Penis (tissue), 1 donor: ENCODE measurements around a stretch of chr6.

GRCh38 chr6:5067976-5068731 lies 17.0 kb upstream of the PPP1R3G start:
- PRO-cap, result no peak

DNA sequence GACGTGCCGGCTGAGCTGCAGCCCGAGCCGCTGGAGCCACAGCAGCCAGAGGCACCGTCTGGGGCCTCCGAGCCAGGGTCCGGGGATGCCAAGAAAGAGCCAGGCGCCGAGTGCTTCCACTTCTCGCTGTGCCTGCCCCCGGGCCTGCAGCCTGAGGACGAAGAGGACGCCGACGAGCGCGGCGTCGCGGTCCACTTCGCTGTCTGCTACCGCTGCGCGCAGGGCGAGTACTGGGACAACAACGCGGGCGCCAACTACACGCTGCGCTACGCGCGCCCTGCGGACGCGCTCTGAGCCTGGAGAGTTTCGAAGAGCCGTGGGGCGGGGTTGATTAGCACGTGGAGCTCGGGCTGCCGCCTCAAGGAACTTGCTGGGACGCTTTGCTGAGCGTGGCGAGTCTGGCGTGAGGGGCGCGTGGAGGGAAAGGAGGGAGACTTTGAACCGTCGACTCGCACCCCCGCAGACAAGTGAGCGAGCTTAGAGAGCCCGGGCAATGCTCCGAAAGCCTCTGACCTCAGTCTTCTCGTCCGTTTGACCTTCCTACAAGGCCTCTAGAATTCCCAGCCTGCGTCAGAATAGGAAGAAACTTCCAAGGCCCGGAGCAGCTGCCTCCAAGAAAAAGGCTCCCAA lies 1.2 kb downstream of the PPP1R3G start:
- PRO-cap, result no peak

DNA sequence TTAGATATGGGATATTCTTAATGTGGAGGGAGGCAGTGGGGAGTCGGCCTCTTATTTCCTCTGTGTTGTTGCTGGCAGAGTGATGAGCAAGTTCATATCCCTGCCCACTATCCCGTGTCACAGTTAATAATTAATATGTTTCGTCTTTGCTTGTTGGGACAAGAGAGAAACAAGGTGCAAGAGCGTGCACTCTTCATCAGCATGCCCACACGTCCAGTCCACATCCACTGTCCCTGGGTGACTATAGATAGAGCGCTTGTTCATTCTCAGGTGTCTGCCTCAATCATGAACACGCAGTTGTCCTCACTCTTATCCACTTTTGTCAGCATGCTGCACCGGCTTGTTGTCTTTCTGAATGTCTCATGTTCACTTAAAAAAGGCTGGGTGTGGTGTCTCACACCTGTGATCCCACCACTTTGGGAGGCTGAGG lies 34.0 kb downstream of the PPP1R3G start:
- PRO-cap, result no peak

DNA sequence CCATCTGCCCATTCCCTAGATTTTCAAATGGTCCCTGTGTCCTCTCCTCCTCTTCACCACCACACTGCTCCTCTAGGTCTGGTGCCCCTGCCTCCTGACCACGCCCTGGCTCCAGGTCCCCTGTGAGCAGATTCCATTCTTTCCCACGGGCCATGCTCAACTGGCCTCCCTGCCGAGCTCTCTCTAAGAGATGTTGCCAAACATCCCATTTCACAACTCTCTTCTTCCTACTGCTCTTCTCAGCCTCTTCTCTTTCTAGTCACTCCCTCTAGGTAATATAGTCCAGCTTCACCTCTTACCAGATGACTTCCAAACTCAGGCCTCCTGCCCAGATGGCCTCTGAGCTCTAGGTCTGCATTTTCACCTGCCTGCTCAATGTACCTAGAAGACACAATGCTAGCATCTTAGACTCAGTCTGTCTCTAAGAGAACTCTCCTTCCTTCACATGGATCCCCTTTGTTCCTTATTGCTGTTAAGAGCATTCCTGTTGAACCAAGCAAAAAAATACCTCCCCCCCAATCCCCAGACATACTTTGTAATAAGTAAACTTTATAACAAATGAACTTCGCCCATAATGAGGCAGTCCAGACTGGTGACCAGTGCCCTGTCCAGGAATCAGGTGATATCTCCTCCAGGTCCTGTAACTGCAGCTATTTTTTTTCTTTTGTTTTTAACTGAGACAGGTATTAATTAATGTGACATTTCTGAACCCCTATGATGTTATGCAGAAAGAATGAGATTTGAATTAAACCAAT lies 79.1 kb downstream of the LYRM4 start:
- PRO-cap, result no peak

DNA sequence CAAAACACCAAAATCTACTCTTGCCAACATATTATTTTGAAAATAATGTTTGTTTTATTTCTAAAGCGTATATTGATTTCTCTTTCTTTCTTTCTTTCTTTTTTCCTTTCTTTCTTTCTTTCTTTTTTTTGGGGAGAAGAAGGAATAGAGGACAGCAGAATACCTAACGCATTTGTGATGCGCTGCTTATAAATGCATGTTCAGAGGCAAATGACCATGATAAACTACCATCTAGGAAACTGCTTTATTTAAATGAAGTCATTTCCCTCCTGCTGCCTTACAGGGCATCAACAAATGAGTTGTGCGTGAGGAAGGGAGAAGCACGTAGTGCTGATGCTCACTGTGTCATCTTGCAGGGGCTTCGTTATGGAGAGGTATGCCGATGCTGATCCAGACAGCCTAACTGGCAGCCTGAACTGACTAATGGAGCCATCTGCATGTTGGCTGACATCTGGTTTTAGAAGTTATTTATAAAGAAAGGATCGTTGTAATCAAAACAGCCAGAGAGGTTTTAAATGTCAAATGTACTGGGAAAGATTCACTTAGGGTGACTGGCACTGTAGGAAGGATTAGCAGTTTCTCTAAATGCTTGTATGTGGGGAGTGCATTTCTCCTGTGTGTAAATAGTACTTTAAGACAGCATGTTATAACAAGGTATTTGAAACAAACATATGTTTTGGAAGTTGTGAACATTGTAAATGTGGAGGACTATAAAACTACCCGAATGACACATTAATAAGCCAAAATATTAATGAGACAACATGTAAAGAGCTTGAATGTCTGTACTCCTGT lies 54.5 kb downstream of the FARS2 start:
- PRO-cap, result no peak

DNA sequence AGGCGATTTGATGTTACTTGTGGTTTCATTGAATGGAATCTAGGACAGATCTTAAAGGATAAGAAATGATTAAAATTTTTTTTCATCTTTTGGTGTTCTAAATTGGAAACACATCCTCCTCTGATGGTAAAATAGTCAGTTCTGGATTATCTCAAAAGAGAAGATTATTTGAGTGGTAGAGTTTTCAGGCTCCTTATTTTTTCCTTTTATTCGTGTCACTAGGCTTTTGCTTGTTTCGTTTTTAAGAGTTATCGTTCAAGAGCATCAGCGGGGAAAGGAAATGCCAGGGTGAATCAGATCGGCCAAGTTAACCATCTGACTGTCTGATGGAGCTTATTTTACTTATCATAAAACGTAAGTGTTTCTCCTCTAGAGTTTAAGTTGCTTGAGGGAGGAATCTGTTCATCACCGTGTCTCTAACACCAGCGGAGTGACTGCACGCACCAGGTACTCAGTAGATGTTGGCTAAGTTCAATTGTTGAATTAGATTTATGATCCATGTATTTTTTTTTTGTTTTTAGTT lies 236.9 kb downstream of the FARS2 start:
- PRO-cap, result no peak

DNA sequence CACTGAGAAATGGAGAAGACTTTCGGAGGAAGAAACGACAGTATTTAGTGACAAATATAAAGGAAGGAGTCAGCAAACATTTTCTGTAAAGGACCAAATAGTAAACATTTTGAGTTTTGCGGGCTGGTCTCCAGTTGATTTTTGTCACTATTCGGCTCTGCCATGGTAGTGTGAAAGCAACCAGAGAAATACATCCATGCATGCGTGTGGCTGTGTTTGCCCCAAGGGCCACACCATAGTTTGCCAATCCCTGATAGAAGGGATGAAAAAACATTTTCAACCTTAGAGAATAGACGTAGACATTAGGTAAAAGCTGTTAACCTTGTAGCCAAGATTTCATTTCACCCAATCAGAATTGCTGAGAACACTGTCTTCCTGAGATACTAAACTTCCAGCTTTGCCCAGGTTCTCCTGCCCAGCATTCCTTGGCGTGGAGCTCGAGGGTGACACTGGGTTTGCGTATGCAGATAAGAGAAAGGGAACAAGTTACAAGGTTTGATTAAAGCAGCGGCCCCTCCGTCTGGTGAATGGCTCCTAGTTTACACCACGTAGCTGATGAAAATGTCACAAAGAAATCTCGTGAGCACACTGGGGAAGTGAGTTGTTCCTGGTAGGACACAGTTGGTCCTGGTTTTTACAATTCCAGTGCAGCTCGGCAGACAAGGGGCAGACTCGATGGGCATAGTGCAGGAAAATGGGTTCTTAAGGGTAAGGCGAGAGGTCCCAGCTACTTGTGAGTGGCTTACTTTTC lies 247.7 kb downstream of the FARS2 start:
- PRO-cap, result no peak

- PRO-cap, result no peak
These were observed 362.4 kb downstream of the FARS2 start for GRCh38 chr6:5623692-5624171.

DNA sequence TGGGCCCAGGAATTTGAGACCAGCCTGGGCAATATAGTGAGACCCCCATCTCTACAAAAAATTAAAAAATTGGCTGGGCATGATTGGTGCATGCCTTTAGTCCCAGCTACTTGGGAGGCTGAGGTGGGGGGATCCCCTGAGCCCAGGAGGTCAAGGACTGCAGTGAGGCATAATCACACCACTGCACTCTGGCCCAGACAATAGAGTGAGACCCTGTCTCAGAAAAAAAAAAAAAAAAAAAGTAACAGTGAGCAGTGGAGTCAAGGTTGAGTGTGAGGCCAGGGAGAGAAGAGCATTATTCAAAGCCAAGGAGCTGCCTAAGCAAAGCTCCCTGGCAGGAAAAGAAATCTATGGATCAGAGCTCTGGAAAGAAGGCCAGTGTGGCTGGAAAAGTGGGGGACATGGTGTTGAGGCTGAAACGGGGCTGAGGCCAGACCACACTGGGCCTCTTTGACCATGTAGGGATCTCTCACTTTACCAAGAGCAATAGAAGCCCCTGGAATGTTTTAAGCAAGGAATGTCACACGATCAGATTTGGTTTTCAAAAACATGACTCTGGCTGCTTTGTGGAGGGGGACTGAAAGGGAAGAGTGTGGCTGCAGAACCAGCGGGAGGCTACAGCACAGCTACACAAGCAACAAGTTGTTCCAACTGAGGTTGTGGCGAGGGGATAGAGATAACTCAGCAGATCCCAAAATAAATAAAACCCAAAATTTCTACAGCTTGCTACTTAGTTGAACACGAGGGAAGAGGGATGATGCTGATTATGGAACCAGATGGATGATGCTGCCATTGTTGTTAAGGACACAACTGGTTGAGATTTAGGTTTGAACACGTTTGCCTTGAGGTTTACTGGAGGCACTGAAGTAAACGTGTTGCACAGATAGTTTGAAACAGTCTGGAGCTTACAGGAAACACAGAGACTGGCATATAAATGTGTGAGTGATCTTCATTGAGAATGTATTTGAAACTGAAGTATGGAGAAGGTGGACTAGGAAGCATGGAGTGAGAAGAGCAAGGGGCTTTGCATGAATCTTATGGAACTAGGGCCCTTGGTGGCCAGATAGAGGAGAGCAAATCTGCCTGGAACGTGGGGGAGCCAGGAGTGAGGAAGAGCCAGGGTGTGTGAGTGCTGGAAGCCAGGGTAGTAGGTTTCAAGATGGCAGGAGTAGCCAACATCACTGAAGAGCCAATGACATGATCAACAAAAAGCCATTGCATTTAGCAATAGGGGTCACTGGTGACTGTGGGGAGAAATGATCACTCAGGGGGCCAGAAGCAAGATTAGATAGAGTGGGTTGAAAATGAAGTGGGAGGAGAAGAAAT lies 345.8 kb downstream of the NRN1 start:
- PRO-cap, result no peak

- PRO-cap, result no peak
These were observed 305.5 kb downstream of the NRN1 start for GRCh38 chr6:5701084-5701772.

DNA sequence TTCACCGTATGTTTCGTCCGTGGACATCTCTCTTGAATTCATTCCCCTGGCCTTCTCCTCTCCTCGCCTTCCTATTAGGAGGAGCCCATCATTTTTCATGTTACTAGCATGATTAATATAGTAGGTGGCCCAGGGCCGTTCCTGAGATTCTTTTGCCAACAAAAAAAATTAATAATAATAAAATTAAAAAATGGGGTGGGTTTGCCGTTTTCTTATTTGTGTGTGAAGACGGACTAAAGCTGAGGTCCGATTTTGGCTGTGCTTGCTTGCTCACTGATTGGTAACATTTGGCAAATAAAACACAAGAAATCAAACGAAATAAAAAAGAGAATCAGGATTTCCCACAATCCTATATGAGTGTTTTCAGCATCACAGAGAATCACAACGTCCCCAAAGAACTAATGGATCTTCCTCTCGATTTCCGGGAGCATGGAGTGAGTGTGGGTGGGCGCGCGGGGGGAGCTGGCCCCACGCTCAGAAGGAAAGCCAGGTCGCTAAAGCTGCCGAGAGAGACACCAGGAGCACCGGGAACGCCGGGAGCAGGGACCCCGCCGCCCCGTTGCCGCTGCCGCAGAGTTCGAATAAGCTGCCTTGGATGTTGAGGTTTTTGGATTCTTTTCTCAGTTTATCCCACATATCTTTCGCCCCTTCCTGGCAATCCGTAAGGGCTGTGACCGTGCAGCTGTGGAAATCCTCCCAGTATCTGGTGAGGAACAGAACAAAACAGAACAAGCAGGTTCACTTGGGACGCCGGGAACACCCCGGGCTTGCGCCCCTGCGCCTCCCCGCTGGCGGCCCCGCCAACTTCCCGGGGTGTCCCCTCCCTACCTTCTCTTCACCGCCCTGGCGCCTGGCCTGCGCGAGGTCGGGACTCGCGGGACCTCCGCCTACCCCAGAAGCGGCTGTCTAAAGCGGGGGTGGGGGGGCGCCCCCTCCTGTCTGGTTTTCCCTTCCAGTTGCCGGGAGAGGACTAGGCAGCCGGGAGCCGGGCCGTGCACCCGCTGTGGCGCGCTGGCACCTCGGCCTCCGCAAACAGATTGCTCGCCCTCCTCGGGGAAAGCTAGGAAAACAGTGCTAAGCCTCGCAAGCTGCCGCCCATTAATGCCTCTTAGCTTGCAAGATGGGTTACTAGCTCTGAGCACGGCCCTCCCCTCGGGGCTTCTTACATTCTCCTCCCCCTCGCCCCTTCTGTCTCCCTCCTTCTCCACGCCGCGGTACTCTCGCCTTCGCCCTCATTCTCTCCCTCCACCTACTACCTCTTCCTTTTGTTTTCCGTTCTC lies 7.8 kb downstream of the NRN1 start:
- PRO-cap, result no peak

- PRO-cap, result no peak
These were observed 2.1 kb downstream of the NRN1 start for GRCh38 chr6:6004443-6005184.

DNA sequence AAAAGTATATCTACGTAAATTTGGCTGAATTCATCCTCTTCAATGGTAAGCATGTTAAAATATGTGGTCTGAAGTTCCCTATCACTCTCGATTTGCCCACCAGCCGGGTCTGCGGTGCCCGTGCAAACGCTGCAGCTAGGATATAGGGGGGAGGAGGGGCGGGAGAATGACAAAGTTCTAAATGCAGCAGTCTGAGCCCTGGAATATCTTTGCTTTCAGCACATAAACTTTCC lies 756 bp downstream of the NRN1 start:
- PRO-cap, result no peak

DNA sequence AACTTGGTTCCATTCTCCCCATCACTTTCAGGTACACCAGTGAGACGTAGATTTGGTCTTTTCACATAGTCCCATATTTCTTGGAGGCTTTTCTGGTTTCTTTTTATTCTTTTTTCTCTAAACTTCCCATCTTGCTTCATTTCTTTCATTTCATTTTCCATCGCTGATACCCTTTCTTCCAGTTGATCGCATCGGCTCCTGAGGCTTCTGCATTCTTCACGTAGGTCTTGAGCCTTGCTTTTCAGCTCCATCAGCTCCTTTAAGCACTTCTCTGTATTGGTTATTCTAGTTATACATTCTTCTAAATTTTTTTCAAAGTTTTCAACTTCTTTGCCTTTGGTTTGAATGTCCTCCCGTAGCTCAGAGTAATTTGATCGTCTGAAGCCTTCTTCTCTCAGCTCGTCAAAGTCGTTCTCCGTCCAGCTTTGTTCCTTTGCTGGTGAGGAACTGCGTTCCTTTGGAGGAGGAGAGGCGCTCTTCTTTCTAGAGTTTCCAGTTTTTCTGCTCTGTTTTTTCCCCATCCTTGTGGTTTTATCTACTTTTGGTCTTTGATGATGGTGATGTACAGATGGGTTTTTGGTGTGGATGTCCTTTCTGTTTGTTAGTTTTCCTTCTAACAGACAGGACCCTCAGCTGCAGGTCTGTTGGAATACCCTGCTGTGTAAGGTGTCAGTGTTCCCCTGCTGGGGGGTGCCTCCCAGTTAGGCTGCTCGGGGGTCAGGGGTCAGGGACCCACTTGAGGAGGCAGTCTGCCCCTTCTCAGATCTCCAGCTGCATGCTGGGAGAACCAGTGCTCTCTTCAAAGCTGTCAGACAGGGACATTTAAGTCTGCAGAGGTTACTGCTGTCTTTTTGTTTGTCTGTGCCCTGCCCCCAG lies 130.4 kb downstream of the F13A1 start:
- PRO-cap, result no peak

DNA sequence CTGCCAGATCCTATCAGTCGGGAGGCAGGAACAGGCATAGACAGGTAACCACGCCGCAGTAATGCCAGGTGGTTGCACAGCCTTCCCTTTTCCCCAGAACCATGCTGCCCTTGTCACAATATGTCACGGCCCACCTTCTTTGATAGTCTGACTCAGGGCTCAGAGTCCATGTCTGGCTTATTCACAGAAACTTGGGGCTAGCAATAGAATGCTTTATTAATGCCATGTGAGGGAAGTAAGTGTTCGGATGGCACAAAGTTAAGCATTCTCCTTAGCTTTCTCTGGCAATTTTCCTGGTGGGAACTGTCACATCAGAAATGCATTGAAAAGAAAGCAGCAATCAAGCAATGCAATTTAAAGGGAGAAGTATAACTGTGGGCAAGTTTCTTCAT lies 76.5 kb downstream of the F13A1 start:
- PRO-cap, result no peak

DNA sequence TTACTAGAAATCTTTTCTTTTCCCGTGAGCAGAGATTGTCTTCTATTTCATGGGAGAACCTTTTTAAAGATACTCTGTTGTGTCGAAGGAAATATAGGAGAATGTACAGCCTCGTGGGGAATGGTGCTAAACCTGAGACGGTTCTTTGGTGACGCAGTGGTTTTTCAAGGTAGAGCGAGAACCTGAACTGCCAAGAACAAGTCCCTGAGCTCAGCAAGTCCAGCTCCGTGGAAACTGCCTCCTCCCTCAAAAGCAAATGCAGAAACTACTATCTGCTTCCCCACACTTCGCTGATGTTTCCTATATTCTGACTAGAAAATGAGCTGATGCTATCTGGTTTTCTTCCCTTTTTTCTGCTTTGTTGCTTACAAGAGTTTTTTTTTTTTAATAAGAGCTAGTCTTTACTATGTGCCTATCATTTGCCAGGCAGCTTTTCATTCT lies 85.4 kb upstream of the LY86 start:
- PRO-cap, result no peak

DNA sequence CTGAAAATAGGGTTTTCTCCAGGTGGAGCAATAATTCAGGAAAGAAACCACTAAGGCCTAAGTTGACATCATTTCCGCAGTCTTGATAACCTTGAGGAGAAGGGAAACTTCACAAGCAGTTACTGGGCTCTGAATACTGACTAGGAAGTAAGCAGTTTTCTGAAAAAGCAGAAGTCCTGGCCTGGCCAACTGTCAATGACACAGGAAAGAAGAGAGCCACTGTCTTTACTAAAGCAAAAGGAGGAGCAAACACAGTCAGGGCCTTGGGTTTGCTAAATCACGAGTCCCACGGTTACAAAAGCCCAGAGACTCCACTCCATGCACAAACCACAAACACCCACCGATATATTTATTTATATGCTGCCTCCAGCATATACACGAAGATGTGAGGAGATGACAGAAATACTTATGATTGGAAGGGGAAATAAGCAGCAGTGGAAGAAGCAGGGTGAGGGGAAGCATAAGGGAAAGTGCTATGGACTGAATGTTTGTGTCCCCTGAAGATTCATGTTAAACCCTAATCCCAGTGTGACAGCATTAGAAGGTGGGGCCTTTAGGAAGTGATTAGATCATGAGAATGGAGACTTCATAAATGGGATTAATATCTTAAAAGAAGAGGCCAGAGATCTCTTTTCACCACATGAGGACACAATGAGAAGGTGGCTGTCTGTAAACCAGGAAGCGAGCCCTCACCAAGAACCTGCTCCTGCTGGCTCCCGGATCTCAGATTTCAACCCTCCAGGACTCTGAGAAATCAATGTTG lies 3.7 kb downstream of the LY86 start:
- PRO-cap, result no peak

- PRO-cap, result no peak
These were observed 17.4 kb downstream of the LY86 start for GRCh38 chr6:6605907-6606313.

DNA sequence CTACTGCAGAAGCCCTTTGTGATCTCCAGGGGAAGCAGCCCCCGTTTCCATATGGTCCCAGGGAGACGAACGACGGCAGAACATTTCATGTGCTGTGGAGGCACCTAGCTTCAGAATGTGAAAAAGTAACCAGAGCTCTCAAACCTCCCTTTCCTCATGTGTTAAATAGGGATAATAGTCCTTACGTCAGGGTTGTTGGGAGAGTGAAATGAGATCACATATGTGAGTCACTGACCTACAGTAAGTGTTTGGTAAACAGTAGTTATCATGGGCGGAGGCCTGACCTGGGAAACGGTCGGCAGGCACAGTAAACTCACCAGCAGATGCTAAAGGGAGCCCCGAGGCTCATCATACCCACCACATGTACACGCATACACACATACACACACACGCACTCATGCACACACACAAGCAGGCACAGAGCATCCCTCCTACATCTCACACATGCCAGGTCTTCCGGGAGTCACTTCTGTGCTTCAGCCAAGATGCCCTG lies 89.7 kb downstream of the LY86 start:
- PRO-cap, result bidirectional peak, plus-strand start at position 322 of the sequence, minus-strand start at position 117 of the sequence

DNA sequence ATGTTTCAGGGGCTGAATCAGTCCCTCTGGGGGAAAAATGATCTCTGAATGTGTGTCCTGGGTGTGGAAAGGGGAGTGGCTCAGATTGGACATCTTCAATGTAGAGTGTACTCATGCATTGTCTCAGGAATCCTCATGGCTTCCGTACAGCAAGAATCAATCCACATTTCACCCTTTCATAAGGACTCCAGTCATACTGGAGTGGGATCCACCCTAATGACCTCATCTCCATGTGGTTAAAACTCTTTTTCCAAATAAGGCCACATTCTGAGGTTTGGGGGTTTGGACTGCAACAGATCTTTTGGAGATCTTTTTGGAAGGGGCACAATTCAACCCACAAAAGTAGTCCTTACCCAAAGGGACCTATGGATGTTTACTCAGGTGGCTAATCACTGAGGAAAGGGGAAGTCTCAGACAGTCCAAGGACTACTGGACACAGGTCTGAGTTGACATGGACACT lies 101.4 kb downstream of the LY86 start:
- PRO-cap, result bidirectional peak, plus-strand start at position 265 of the sequence, minus-strand start at position 165 of the sequence